ENCODE measurements around a stretch of chr22.

- RRBS = no CpG with 5 or more reads among the region's 12 CpGs
These were observed 21.0 kb upstream of the GRAMD4 start for GRCh38 chr22:46599199-46599496.

- RRBS = 61% methylated on average over 2 of the region's 18 CpGs
These were observed 1.5 kb upstream of the GRAMD4 start for GRCh38 chr22:46618687-46619183.

DNA sequence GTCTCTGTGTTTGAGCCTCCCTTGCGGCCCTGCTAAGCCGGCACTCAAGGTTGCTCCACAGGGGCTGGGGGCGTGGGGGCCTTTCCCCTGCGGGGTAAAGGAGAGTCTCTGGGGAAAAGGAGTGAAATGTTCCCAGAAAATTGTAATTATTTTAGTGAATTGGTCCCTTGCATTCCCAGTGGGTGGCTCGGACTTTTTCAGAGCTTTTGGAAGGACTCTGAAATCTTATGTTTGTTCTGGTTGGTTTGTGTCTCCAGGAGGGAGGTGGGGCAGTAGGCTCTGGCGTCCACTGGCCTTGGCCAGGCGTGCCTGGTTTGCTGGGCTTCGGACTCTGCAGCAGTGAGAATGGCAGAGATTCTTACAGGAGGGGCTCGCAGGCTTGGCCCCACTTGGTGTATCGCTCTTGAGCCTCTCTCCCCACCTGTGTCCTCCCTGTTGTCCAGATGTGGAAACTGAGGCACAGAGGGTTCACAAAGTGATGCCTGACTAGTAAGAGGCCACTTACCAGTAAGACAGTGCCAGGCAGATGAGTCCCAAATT lies 18.0 kb downstream of the GRAMD4 start:
- RRBS = 95% methylated on average over 2 of the region's 10 CpGs

GRCh38 chr22:46646197-46646808 lies 26.1 kb downstream of the GRAMD4 start:
- RRBS = no CpG with 5 or more reads among the region's 10 CpGs

DNA sequence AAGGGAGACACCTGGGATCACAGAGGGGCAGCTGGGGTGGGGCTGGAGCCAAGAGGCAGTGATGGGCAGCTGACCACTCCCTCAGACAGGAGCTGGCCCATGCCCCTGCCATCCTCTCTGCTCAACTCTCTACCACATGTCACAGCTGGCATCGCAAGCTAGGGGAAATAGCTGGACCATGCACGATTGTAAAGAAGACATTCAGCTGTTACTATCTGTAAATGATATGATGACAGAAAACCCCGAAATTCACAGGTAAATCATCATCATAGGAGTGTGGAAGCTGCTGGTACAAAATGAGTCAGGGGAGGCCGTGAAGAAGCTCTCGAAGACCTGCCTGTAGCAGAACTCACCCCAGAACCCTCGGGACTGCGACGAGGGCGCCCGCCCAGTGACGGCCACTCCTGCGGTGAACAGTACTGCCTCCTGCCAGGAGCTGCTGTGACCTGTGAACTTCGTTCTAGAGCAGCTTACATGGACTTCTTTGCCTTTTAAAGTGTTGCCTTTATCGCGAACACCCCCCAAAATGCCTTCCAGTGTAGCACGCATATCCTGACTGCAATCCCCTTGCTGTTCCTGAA lies 55.8 kb downstream of the CERK start:
- RRBS = no CpG with 5 or more reads among the region's 16 CpGs

DNA sequence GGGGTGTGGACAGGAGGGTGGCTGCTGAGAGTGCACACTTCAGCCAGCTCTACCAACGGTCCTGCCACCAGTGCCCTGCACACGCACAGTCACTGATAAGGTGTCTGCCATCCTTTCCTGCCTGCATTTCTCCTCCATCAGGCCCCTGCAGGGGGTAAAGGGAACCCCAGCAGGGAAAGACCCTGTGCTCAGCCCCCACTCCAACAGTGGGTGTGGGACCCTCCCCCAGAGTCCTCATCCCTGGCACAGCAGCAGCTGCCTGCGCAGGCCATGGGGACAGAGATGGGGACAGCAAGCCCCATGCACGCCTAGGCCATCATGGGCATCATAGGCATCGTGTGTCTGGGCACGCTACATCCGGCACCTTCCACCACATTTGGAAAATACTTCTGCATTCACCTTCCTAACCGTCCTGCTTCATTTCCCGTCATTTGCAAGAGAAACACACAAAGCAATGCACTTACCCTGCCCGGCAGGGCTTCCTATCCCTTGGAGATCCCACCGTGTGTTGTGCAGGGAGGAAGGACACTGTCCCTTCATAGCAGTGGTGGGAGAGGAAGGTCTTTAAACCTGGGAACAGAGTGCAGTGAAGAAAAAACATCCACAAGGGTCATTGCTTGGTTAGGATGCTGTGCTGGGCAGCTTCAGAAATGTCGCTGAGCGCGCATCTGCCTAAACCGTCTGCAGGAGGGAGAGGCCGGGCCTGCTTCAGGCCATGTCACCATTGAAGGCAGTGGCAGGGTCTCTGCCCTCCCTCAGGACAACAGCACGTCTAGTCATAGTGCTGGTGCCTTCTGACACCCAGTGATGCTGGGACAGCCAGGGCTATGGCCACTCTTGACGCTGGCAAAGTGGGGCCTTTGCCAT lies 43.1 kb downstream of the CERK start:
- RRBS = 86% methylated on average over 2 of the region's 18 CpGs

- RRBS = no CpG with 5 or more reads among the region's 11 CpGs
These were observed 2.0 kb downstream of the CERK start for GRCh38 chr22:46735936-46736620.

DNA sequence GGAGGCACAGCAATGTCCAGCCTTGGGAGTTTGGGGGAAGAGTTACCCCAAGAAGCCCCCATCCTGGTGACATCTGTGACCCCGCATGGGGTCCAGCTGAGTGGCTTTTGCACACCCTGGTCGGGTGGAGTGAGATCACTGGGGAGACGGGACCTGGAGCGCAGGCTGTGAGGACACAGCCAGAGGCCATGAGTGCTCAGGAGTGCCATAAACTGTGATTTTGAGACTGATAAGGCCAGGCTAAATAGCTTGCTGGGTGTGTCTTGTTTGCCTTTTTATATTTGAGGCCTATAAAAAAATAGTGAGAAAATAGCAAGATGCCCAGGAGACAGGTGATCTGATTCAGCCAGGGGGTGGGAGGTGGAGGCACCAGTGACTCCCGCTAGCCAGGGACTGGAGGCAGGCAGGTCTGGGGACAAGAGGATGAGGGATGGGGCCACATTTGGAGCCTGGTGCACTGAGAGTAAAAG lies 4.8 kb upstream of the CERK start:
- RRBS = no CpG with 5 or more reads among the region's 5 CpGs

DNA sequence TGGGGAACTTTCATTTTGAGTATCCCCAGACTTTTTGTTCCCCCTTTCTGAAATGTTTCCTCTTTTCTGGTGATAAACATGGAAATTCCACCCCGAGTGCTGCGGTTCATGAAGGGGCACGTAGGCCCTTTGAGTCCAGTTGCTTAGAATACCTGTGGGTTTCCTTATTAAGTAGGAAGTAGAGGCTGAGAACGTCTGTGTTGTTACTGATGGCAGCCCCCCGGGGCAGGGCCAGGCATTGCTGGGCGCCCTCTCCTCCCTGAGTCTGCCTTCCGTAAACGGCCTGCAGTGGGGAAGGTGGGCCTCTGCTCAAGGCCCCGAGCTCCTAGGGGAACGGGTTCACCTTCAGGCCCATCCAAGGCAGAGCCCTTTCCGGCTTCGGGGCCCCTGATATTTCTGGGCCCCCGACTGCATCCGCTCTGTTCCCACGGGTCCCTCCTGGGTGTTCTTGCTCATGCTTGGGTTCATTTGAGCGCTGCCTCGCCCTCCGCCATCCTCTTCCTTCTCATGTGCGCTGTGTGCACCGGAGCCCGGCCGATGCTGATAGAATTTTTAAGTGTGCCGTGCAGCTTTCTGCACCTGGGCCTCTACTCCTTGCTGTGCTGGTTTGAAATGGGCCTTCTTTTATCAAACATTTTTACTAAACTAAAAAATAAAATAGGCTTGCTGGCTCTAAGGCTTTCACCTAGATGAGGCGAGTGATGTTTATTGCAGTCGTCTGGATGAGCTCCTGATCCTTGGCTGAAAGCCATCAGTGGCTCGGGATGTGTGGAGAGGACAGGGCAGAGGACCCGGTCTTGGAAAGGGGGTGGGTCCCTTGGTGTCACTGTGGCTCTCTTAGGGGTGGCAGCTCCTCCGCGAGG lies 12.1 kb downstream of the TBC1D22A start:
- RRBS = no CpG with 5 or more reads among the region's 29 CpGs

GRCh38 chr22:46881292-46881710 lies 118.9 kb downstream of the TBC1D22A start:
- RRBS = no CpG with 5 or more reads among the region's 10 CpGs

DNA sequence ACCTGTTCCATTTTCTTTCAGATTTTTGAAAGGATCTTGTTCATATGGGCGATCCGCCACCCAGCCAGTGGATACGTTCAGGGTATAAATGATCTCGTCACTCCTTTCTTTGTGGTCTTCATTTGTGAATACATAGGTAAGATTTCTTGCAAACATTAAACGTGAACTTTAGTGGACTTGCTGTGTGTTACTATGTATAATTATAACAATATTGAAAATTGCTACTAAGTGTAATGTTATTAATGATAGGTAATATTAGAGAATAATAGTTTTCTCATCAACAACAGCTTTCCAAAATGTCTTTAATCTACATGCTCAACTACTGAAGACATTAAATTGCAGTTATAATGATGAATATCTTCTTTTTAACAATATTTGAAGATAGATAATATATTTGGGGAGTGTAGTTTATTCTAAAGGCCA lies 149.6 kb downstream of the TBC1D22A start:
- RRBS = no CpG with 5 or more reads among the region's 5 CpGs

- RRBS = no CpG with 5 or more reads among the region's 14 CpGs
These were observed 155.7 kb downstream of the TBC1D22A start for GRCh38 chr22:46917980-46918620.

DNA sequence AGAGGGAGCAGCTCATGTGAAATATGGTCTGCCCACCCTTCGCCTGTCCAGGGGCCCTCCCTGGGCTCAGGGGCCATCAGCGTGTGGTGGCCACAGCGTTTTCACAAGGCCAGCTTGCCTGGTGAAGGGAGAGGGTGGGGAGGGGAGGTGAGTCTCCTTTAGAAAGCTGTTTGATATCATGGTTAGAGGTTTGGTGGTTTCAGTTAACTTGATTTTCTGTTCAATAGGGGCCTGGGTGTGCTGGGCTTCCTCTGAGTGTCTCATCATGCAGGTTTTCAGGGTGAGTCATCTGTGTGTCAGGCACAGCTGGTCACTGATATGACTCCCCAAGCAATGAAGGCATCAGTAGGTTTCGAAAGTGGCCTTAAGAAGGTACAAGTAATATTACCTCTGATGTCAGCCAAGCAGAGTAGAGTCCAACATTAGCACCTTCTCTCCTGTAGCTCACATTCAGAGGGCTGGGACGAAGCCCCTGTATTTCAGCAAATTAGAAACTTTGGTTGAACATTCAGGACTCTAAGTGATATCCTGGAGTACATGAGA lies 172.4 kb downstream of the TBC1D22A start:
- RRBS = no CpG with 5 or more reads among the region's 5 CpGs

DNA sequence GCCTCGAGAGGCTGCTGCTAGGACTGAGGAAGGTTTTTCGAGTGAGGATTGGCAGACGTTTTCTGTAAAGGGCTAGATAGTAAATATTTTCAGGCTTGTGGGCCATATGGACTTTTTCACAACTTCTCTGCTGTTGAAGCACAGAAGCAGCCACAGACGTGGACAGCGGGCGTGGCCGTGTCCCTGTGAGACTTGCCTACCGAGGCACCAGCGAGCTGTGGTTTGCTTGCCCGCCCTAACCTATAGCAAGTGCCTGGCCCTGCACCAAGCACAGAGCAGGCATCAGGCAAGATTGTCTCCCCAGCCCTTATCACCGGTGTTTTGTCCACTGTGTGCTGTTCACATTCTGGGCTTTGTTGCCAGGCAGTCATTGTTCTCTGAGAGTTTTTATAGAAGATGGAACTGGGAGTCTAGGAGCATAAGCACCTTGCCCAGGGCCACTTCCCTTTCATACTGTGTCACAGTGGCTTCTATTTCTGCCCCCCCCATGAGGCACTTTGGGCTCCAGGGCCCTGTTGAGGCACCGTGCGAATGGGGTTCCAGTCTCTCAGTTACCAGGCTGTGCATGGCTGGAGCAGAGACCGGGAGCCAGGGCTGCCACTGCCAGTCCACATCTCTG lies 279.4 kb downstream of the TBC1D22A start:
- RRBS = 89% methylated on average over 1 of the region's 14 CpGs

GRCh38 chr22:47043684-47044163 lies 281.3 kb downstream of the TBC1D22A start:
- RRBS = no CpG with 5 or more reads among the region's 7 CpGs

GRCh38 chr22:47090397-47091686 lies 328.4 kb downstream of the TBC1D22A start:
- RRBS = no CpG with 5 or more reads among the region's 56 CpGs

DNA sequence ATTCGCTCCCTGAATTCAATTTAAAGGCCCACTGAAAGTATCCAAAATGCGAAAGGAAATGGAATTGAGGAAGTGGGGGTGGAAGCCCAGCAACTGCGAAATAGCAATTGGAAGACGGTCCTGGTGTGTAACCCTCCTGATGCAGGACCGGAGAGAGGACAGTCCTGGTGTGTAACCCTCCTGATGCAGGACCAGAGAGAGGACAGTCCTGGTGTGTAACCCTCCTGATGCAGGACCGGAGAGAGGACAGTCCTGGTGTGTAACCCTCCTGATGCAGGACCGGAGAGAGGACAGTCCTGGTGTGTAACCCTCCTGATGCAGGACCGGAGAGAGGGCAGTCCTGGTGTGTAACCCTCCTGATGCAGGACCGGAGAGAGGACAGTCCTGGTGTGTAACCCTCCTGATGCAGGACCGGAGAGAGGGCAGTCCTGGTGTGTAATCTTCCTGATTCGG lies 408.1 kb downstream of the TBC1D22A start:
- RRBS = 93% methylated on average over 1 of the region's 11 CpGs

- RRBS = no CpG with 5 or more reads among the region's 13 CpGs
These were observed 414.4 kb downstream of the TBC1D22A start for GRCh38 chr22:47176889-47177292.

DNA sequence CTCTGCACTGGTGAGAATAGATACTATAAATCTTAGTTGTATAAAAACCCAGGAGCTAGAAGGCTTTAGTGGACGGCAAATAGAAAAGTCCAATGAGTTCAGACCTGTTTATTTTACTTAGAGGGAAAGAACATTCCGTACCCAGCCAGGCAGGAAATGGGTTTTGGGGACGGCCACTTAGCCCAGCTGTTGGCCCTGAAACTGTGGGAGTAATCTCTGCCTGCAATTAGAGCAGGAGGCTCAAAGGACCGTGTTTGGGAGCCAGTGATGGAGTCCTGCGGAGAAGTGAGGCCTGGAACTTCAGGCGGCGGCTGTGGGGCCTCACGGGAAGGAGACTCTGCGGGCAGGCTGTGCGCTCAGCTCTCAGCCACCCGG lies 530.1 kb downstream of the TBC1D22A start:
- RRBS = no CpG with 5 or more reads among the region's 11 CpGs

- RRBS = no CpG with 5 or more reads among the region's 1 CpG
These were observed 571.2 kb downstream of the TBC1D22A start for GRCh38 chr22:47333656-47334130.

Measured in zone of skin (tissue), 1 donor.